Kidney epithelial cell (primary cell): ENCODE results near the gene MICAL2.

DNA sequence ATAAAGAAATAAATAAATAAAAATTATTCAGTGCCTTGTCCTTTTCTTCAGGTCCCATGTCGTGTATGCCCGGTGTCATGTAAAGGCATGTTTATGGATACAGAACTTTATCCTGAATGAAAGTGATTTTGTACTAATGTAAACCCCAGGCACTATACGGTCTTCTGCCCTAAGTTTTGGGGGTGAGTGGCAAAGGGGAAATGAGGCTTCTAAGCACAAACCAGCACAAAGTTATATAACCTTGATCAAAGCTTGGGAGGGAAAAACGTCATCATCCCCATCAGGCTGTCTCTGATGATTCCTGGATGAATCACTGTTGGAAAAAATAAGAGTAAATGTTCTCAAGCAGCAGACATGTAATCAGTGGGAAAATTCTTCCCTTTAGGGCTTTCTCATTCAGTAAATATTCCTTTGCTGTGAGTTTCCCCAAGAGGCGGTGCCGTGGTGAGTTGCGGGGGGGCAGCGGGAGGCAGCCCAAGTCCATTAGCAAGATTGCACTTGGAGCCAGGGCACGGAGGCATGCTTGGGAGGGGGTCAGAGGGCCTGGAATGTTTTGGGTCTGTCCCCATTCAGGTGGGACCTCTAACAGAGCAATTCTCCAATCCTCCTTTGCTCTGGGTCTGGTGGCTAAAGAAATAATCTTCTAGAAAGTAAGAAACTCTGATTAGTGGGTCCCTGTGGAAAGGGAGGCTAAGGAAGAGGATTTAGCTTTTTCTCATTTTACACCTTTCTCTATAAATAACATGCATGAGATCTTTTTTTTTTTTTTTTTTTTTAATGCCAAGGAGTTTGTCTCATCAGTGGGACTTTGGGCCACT, 30.2 kb upstream of the MICAL2 start:
- RAMPAGE, long total RNA = no peak
- RRBS = no CpG with 5 or more reads among the region's 9 CpGs

DNA sequence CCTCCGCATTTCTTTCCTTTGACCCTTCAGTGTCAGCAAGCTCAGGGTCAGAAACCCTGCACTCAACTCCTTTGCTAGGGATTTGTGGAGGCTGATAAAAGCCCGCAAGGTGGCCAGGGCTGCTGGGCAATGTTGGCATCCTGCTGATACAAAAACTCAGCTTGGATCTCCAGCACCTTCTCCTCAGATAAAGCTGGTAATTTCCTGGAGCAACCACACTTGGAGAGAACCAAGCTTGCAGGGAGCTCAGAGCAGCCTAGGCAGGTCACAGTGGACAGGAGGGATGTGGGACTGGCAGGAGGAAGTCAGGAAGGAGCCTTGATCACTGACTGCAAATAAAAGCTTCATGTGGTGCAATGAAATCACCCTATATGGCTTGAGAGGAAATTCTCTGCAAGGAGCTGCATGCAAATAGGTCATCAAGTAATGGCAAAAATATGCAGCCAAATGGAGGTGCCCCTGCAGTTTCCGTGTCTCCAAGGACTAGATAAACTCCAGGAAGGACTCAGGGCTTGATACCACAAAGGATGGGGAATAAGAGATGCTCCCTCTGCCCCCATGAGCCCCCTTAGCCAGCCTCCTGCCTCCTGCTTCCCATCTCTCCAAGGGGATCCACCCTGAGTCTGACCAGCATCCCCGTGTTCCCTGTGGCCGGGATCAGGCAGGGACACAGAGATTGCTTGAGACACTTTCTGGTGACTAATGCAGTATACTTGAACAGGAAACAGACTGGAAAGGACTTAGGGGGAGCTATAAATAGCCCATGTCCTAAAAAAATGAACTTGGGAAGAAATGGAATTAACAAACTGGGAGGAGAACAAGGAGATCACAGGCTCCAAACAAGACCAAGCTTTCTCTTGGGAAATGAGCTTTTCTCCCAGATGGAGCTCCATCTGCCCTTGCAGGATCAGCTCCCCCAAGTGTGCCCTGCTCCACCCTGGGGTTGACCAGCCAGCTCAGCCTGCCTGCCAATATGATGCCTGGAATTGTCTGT, 24.0 kb upstream of the MICAL2 start:
- RAMPAGE, long total RNA = start-site peak on the plus strand centred at position 764 of the sequence, 184 bp wide, 8 and 8 reads in 2 replicates
- RRBS = no CpG with 5 or more reads among the region's 5 CpGs

- RAMPAGE, long total RNA = no peak
- RRBS = 2% methylated on average over 40 of the region's 92 CpGs
Observed at GRCh38 chr11:12110505-12111456, at the start of gene MICAL2. Gene MICAL2, plus strand, starts transcription at chr11:12110590.

DNA sequence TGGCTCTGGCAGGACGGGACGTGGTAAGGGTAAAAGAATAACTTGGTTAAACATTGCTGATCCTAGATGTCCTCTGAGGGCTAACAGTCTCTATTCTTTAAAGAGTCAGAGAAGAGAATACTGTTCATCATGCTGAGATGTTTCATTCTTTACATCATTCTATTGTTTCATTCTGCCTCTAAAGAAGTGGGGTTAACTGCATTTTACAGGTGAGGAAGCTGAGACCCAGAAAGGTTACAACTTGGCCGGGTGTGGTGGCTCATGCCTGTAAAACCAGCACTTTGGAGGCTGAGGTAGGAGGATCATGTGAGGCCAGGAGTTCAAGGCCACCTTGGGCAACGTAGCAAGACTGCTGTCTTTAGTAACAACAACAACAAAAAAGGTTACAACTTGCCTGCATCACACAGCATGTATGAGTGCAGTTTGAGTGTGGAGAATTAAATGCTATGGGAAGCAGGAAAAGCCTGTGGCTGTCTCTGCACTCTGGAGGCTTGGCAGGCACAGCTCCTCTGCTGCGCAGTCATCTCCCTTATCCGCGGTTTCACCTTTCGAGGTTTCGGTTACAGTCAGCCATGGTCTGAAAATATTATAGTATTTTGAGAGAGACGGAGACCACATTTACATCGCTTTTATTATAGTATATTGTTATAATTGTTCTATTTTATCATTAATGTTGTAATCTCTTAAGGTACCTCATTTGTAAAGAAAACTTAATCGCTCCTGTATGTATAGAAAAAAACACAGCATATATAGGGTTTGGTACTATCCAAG, 2.8 kb downstream of the MICAL2 start:
- RAMPAGE, long total RNA = no peak
- RRBS = no CpG with 5 or more reads among the region's 12 CpGs

- RAMPAGE, long total RNA = no peak
- RRBS = no CpG with 5 or more reads among the region's 16 CpGs
Observed at GRCh38 chr11:12235430-12236557, 125.4 kb downstream of the MICAL2 start.

GRCh38 chr11:12237618-12238158, 127.3 kb downstream of the MICAL2 start:
- RAMPAGE, long total RNA = no peak
- RRBS = no CpG with 5 or more reads among the region's 6 CpGs

DNA sequence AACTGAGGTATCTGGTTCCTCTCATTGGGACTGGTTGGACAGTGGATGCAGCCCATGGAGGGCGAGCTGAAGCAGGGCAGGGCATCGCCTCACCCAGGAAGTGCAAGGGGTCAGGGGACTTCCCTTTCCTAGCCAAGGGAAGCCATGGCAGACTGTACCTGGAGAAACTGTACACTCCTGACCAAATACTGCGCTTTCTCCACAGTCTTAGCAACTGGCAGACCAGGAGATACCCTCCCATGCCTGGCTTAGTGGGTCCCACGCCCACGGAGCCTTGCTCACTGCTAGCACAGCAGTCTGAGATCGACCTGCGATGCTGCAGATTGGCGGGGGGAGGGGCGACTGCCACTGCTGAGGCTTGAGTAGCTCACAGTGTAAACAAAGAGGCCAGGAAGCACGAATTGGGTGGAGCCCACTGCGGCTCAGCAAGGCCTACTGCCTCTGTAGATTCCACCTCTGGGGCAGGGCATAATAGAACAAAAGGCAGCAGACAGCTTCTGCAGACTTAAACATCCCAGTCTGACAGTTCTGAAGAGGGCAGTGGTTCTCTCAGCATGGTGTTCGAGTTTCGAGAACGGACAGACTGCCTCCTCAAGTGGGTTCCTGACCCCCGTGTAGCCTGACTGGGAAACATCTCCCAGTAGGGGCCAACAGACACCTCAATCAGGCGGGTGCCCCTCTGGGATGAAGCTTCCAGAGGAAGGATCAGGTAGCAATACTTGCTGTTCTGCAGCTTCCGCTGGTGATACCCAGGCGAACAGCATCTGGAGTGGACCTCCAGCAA, 11.1 kb upstream of the PARVA start:
- RAMPAGE, long total RNA = no peak
- RRBS = no CpG with 5 or more reads among the region's 18 CpGs

GRCh38 chr11:12715641-12716239, 41.5 kb downstream of the TEAD1 start:
- RAMPAGE, long total RNA = no peak
- RRBS = no CpG with 5 or more reads among the region's 10 CpGs

DNA sequence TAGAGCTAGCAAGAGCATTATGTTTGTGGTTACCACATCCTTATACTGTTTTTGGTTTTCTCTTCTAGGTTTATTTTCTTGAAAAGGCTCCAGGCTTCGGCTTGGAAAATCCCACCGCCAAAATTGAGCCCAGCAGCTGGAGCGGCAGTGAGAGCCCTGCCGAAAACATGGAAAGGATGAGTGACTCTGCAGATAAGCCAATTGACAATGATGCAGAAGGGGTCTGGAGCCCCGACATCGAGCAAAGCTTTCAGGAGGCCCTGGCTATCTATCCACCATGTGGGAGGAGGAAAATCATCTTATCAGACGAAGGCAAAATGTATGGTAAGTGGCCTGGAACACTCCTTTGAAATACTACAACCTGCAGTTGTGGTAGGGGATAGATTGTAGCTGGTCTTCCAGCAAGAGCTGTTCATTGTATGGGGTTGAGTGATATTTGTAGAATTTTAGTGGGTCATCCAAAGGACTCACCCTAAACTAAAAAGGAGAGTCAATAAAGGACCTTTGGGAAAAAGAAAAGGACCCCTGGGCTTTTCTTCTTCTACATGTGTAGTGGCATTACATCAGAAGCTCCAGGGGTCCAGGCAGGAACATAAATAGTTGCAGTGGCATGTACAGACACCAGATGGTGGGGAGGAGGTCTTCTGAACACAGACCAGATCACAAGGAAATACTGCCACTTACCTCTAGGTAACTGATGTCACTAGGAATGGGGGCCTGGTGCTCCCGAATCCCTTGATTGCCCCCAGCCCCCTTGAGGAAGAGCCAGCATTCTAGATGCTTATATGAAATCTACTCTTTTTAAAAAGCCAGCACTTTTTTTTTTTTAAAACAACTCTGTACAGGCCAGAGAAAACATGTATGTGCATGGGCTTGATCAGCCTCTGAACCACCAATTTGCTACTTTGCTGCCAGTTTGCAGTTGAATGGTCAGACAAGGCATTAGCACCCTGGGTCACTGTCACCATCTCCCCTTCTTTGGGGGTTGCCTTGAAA, 90.2 kb downstream of the TEAD1 start:
- RAMPAGE, long total RNA = no peak
- RRBS = no CpG with 5 or more reads among the region's 8 CpGs

- RAMPAGE, long total RNA = no peak
- RRBS = no CpG with 5 or more reads among the region's 3 CpGs
Observed at GRCh38 chr11:12772028-12772533, 97.9 kb downstream of the TEAD1 start.

- RAMPAGE, long total RNA = no peak
- RRBS = no CpG with 5 or more reads among the region's 7 CpGs
Observed at GRCh38 chr11:12799996-12800625, 125.9 kb downstream of the TEAD1 start.

- RAMPAGE, long total RNA = no peak
- RRBS = no CpG with 5 or more reads among the region's 3 CpGs
Observed at GRCh38 chr11:12800626-12801320, 126.6 kb downstream of the TEAD1 start.

- RAMPAGE, long total RNA = no peak
- RRBS = no CpG with 5 or more reads among the region's 5 CpGs
Observed at GRCh38 chr11:13118176-13118538, 109.0 kb downstream of the RASSF10 start.

GRCh38 chr11:13135067-13135968, 126.2 kb downstream of the RASSF10 start:
- RAMPAGE, long total RNA = no peak
- RRBS = no CpG with 5 or more reads among the region's 5 CpGs

DNA sequence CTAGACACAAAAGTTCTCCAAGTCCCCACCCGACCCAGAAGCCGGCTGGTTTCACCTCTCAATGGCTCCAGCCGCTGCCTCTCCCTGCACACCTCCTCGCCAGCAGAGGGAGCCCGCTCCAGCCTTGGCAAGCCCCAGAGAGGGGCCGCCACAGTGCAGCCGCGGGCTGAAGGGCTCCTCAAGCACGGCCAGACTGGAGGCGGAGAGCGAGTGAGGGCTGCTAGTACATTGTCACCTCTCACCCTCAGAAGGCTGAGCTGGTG, 8.7 kb downstream of the PTH start:
- RAMPAGE, long total RNA = no peak
- RRBS = no CpG with 5 or more reads among the region's 11 CpGs

DNA sequence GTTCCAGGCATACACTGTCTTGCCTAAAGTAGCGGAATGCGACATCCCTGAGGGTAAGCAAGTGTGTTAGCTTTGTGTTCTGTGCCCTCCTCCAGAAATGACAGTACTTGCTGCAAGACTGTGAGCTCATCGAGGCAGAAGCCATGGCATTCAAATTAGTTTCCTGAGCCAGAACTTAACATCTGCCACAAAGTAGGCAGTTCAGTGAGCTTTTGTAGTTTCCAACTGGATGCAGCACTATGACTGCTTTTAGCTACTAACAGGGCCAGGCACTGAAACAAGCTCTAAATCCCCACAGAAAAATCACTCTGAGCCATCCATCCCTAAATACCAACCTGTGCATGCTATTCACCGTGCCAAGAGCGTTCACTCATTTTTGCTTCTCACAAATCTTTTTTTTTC, 1.2 kb upstream of the FAR1 start:
- RAMPAGE, long total RNA = no peak
- RRBS = no CpG with 5 or more reads among the region's 5 CpGs

- RAMPAGE, long total RNA = no peak
- RRBS = no CpG with 5 or more reads among the region's 2 CpGs
Observed at GRCh38 chr11:13680356-13680886, 12.0 kb downstream of the FAR1 start.

DNA sequence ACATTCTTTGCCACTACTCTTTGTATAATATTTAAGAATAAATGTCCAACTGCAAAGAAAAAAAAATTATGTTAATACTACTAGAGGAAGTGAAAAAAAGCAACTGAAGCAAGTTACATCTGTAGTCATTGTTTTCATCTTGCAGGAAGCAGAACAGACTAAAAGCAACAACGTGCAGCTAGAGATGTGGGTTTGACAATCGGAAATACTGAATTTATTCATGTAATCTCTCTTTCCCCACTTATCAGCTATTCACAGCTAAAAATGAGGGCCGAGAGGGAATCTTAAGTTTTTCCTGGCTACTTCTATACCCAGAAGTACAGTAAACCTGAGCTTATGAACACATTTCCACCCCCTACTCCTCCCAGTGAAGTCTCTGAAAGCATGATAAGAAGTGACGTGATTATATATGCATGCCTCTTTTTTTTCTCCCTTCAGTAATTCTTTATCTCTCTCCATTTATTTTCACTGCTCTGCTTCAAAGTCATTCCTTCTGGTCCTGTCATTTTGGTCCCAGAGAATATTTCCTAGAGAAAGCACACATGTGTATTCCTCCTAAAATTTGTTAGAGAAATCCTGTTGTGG, 116.5 kb downstream of the SPON1 start:
- RAMPAGE, long total RNA = no peak
- RRBS = no CpG with 5 or more reads among the region's 4 CpGs

DNA sequence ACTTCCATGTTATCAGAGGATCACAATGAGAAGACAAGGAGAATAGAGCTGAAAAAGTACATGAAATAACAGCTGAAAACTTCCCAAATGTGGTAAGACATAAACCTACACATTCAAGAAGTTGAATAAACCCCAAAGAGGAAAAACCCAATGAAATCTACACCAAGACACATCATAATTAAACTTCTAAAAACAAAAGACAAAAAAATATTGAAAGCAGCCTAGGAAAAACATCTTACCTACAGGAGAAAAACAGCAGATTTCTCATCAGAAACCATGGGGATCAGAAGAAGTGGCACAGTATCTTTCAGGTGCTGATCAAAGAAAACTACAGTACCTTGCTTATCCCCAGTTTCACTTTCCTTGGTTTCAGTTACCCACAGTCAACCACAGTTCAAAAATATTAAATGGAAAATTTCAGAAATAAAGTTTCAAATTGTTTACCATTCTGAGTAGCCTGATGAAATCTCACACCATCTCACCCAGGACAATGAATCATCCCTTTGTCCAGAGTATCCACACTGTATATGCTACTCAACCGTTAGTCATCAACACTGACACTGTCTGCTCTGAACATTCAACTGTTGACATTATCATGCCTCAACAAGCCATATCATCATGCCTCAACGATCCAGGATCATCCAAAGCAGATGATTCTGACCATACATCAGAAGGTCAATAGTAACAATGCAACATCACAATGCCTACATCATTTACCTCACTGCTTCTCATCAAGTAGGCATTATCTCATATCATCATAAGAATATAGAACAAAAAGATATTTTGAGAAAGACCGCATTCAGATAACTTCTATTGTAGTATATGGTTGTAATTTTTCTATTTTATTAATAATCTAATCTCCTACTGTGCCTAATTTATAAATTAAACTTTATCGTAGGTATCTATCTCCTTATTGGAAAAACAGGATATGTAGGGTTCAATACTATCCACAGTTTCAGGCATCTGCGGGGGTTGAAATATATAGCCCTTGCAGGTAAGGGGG, 21.9 kb downstream of the RRAS2 start:
- RAMPAGE, long total RNA = start-site peak on the minus strand centred at position 352 of the sequence, 173 bp wide, 36 and 33 reads in 2 replicates
- RRBS = no CpG with 5 or more reads among the region's 5 CpGs

DNA sequence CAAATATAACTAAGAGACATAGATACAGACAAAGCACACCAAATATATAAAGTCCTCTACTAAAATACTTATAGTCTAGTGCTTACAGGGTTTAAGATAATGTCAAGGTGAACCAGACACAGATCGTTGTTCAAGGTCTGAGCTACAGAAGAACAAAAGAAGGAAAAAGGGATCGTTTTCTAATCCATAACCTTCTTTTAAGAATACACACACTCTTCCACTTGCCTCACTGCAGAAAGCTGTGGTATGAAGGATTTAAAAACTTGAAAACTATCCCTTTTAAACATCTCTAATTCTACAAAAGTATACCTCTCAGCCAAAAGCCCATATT, 13.6 kb downstream of the RRAS2 start:
- RAMPAGE, long total RNA = no peak
- RRBS = no CpG with 5 or more reads among the region's 2 CpGs